Foreskin keratinocyte (primary cell): ENCODE measurements around a stretch of chr2.

- RAMPAGE, total RNA = no peak
These were observed 74.5 kb downstream of the CPS1 start for GRCh38 chr2:210630852-210631285.

DNA sequence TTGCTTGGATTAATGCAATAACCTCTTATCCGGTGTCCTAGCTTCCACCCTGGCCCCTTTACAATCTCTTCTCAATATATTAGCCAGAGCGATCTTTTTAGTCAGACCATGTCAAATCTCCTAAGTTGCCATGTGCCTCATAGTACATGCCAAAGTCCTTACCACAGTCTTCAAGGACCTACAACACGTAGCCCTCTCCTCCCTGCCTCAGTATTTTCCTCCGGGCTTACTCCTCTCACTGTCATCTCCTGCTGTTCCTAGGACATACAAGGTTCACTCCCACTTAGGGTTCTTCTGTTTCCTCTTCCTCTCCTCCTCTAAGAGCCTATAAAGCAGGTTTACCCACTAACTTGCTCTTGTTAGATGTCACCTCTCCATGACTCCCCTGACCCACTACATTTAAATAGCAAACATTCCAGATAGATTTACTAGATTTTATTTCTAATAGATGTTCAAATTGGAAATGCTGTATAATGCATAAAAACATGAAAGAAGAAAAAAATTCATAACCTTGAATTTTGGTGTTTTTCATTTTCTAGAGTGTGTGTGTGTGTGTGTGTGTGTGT, 779.3 kb downstream of the ERBB4 start:
- RAMPAGE, total RNA = no peak

- RAMPAGE, total RNA = no peak
These were observed 246.0 kb downstream of the IKZF2 start for GRCh38 chr2:212905459-212905686.

DNA sequence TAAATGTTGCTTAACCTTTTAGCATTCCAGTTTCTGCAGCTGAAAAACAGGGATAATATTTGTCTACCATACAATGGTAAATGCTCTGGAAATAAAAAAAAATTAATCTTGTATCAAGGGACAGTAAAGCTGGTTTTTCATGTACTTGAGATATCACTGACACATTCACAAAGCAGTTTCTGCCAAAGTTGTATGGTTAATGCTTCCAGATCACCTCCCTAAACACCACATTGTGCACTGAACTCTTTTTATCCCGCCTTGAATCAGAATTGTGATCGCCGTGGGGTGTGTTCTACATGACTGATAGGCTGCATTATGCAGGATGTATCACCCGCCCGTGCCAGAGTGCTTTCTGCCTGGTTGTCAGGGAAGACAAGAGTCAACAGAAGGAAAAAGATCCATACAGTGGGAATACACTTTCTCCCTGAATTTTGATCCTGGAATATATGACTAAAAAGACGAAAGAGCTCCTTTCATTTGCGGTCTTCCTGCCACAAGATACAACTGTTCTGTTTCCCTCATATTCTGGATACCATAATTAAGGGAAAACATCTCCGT, 238.7 kb downstream of the IKZF2 start:
- RAMPAGE, total RNA = no peak

GRCh38 chr2:213137602-213138097, 13.8 kb downstream of the IKZF2 start:
- RAMPAGE, total RNA = no peak

GRCh38 chr2:213188979-213189990, 37.9 kb upstream of the IKZF2 start:
- RAMPAGE, total RNA = no peak

GRCh38 chr2:215431030-215431385, 4.9 kb downstream of the FN1 start:
- RAMPAGE, total RNA = no peak

DNA sequence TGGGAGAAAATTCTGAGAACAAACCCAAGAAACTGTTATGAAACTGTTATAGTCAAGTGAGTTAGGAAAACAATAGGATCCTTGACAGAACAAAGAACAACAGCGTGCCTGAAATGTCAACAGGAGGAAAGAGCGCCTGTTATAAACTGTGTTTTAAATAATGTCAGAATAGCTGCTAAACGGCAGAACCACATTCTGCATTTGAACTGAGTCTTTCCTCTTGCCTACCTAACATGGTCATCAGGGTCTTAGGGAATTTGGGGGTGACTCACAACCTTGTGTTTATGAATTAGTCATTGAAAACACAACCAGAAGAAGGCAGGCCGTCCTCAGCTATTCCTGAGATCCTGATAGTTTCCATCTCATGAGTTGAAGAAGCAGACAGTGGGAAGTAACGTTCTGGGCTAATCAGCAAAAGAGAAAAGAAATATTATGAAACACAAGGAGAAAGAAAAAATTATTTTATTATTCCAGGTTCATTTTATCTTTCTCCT, 222.0 kb upstream of the FN1 start:
- RAMPAGE, total RNA = no peak

- RAMPAGE, total RNA = no peak
These were observed 263.7 kb downstream of the MREG start for GRCh38 chr2:215749436-215750168.

DNA sequence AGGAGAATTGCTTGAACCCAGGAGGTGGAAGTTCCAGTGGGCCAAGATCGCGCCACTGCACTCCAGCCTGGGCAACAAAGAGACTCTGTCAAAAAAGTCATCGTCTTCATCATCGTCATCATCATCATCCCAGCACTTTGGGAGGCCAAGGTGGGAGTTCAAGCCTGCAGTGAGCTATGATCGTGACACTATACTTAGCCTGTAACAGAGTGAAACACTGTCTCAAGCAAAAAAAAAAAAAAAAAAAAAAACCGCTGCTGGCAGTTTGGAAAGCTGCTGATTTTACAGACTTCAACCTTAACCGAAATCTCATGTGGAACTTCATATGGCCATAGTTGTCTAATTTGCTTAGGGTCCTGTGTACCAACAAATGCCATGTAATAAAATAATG, 33.0 kb downstream of the PECR start:
- RAMPAGE, total RNA = no peak

DNA sequence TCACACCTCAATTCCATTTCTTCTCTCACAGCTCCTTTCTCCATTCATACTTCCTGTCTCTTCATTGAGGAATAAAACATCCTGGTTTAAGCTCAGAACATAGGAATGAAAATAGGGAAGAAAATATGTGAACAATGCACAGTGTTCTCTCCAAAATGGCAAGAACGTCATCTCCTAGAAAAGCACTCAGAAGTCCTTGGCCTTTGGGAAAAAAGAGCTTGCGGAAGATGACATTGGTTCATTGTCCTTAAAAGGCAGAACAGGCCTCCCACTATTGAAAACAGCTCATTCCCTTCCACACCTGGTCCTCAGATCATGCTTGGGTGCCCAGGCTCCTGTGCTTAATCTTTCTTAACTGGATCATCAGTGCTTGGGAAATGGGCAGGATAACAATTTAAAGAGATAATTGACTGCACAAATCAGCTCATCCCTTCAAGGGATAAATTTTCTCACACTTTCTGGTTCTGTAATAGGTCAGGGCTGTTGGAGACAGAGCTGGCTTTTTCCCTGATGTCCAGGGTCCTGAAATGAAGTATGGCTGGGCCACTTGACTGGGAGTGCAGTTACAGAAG, 69.2 kb downstream of the MARCHF4 start:
- RAMPAGE, total RNA = no peak

GRCh38 chr2:216464370-216464734, 34.3 kb upstream of the RPL37A start:
- RAMPAGE, total RNA = no peak

DNA sequence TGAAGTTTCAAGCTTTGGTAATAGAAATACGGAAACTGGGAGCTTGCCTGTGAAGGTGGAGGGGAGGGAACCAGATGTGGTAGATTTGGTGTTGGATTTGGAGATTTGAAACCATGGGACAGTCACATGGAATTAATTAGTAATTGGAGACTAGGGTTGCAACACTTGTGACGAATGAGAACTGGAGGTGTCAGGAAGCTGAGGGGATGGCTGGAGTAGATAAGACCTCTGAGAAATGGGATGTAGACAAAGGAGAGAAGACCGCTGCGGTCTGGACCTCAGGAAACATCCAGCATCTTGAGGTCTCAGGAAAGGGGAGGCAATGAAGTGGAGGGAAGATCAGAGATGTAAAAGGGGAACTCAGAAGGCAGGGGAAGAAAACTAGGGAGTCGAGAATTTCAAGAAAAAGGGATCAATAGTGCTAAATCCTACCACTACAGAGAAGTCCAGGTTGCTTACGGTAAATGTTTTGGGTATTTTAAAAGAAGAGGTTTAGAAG, 46.9 kb downstream of the RPL37A start:
- RAMPAGE, total RNA = no peak

DNA sequence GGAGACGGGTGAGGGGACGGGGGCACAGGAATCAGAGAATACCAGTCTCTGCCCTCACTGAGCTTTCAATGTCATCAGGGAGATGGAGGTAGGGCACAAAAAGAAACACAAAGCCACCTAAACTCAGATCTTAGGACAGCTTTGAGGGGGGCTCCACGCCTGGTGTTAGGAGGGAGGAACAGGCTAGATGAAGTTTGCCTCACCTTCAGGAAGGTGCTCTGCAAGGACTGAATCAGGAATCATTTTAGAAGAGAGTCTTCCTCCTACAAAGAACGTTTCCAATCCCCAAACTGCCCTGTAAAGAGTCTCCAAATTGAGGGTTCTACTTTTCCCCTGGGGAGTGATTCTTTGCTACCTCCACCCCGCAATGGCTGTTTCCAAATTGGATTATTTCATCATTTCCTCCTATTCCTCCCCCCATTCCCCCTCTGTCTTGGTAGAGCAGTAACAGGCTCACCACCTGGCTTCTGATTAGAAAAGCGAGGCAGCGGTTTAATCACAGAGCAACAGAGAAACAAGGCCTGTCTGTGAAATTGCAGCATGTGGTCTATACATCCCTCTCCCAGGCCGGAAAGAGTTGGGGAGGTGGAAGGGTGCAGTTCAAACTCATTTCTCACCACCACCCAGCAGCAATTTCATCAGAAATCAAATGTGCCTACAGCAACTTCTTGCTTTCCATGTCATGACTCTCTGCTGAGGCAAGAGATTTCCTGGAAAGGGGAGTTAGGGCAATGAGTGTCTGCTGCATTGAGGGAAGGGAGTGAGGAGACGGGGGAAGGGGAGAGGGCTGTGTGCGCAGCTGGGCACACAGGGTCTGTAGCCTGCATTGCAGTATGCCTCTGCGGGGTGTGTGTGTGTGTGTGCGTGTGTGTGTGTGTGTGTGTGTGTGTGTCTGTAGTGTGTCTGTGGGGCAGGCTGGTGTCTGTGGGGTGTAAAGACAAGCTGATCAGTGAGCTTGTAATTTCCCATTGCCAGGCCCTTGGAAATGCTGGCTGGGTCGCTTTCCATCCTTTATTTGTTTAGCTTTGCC, 13.8 kb upstream of the IGFBP2 start:
- RAMPAGE, total RNA = no peak

DNA sequence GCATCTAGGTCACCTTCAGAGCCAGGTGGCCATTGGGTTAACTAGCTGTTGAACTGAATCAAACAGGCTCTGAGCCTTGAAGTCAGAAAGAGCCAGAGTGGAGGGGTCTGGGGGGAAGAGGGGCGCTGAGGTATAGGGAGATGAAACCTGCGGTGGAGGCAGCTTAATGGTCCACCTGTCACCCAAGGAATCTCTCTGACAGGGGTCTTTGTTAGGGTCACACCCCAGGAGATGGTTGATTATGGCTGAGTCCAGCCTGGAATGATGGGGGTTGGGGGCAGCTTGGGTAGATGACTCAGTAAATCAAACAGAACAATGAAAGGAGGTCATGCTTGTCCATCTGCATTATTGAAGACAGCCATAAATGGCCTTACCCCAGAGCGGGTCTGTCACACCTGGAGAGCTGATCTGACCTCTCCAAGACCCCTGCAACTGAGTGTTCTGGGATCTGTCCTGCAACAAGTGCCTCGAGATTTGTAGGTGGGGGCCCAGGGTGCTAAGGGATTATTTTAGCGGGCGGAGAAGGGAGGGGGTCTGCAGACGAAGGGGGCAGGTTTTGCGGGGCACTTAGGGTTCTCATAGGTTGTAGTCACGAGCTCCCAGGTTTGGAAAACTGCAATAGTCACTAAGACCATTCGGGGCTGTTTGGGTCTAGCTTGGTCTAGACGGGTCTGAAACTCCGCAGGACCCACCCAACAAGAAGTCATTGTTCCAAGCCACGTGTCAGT, 828 bp upstream of the IGFBP2 start:
- RAMPAGE, total RNA = no peak

- RAMPAGE, total RNA = no peak
These were observed 23.5 kb downstream of the IGFBP5 start for GRCh38 chr2:216671765-216672272.

GRCh38 chr2:216775044-216775597, 79.8 kb upstream of the IGFBP5 start:
- RAMPAGE, total RNA = no peak

GRCh38 chr2:216829715-216829899, 30.3 kb downstream of the TNP1 start:
- RAMPAGE, total RNA = no peak

DNA sequence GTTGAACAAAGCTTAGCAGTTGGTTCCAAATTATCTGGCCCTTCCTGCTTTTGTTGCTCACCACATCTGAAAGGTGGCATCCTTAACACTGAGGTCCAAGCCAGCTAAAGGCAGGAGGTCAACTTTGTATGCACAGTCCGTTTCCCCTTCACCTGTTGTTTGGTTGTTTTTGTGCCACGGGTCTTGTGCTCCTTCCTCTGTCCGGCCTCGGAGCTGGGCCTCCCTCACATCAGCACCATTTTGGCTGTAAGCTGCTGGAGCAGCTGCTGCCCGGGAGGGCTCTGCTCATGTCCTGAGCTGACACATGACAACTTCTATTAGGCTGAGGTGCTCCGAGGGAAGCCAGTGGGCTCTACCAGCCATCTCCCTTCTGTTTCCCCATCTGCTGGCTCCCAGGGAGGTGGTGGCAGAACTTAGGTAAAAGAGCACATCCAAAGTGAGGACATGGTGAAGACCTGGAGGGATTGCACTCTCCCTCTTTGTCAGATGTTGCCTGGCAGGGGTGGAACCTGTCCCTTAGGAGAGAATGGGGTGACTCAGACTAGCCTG, 49.6 kb upstream of the TNP1 start:
- RAMPAGE, total RNA = no peak

- RAMPAGE, total RNA = no peak
These were observed 230.1 kb upstream of the TNP1 start for GRCh38 chr2:217089839-217090549.